Cardiac muscle cell (in vitro differentiated cells and primary cell): ENCODE results near the genes NANS and COL15A1.

GRCh38 chr9:98037447-98037817, 19.1 kb upstream of the NANS start:
- RAMPAGE, long total RNA = no peak
- RRBS = no CpG with 5 or more reads among the region's 1 CpG

DNA sequence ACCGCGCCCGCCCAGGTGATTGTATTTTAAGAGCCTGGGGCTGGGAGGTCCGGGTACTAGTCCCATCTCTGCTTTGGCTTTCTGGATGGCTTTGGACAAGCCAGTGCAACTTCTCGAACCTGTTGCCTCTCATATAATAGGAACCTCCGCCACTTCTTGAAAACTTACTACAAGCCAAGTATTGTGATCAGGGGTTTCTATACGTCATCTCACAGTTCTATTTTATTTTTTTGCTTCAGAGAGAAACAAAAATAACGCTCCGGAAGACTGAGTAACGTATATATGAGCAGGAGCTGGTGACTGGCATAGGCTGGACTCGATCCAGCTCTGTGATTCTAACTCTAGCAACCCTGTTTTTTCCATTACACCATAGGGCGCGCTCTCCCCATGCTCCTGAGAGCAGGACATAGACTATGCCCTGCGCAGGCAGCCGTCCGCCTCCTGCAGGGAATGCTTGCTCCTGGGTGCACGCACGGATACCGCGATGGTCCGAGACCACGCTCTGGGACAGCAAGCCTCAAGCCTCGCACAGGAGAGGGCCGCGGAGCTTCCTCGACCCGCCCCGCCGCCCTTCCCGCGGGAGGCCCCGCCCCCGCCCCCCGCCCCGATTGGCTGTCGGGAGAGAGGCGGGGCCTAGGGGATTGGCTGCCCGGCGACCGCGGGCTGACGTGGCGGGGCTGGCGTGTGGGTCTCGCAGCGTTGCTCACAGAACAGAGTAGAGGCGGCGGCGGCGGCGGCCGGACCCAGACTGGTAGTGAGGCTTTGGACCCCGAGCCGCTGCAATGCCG, at the start of gene NANS:
TSS of gene NANS (plus strand) at position 706 of the 788 bp plus-strand sequence.
- RAMPAGE, long total RNA = start-site peak on the plus strand centred at position 704 of the sequence, 86 bp wide, 1,822 and 521 reads in 2 replicates
- RRBS = under 1% methylated on average over 16 of the region's 55 CpGs

DNA sequence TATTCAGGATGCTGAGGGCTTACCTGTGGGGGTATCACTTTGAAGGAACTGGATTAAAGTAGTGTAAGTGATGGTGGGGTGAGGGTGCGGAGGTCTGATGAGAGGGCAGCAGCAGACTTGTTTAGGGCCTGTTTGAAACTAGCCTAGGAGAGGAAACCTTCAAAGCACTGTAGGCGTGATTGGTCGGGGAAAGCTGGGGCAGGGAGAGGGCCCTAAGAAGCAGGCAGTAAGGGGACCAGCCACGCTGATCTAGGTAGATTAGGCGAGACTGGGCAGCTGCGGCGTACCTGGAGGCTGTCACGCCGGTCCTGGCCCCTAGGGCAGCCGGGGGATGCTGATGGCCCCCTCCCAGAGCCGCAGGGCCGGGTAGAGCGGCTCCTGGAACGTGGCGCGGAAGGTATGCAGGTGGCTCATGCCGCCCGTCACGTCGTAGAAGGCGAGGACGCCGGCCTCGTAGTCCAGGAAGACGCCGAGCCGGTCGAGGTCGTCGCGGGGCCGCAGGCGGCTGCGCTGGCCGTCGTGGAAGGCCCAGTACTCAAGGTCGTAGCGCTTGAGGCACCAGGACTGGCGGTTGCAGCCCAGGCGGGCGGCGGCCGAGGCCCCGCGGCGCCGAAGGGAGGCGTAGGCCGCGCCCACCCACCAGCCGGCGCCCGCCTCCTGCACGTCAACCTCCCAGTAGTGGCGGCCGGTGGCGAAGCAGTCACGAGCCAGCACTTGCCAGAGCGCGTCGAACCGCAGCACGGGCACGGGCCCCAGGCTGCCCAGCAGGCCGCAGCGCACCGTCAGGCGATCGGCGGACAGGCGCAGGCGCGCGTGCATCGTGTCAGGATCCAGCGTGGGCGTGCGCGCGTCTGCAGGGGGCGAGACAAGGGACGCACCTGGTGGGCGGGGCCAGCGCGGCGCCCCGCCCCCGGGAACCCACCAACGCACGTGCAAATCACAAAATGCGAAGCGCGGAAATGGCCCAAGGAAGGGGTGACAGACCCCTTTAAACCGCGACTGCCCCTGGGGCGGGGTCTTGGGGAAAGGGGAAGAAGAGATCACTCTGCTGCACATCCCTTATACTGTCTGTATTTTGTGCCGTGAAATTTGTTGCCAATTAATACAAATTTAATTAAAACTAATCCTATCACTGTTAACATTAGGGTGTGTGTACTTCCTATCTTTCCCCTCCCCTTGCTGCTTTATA, 31.0 kb downstream of the NANS start:
- RAMPAGE, long total RNA = no peak
- RRBS = 19% methylated on average over 19 of the region's 97 CpGs

DNA sequence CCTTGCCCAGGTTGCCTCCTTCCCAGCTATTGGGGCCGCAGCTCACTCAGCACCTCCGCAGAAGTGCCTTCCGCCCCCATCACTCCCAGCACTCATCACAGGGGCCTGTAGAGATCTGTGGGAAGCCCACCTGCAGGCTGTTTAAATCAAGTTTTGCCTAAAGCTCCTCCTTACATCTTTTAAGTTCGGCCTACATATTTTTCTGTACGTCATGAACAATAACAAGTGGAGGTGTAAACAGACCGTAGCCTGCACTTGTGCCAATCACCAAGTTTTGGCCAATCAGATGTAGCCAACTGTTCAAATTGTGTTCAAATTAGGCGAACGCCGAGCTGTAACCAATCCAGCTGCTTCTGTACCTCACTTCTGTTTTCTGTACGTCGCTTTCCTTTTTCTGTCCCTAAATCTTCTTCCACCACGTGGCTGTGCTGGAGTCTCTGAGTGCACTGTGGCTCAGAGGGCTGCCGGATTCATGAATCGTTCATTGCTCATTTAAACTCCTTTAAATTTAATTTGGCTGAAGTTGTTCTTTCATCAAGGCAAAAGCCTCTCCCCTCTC, 26.5 kb downstream of the TRIM14 start:
- RAMPAGE, long total RNA = no peak
- RRBS = no CpG with 5 or more reads among the region's 14 CpGs

GRCh38 chr9:98172523-98173285, 19.7 kb downstream of the CORO2A start:
- RAMPAGE, long total RNA = no peak
- RRBS = no CpG with 5 or more reads among the region's 14 CpGs

- RAMPAGE, long total RNA = no peak
- RRBS = 83% methylated on average over 2 of the region's 2 CpGs
Measured at GRCh38 chr9:98217298-98217761, 24.9 kb upstream of the CORO2A start.

GRCh38 chr9:98940111-98940409, 3.6 kb upstream of the COL15A1 start:
- RAMPAGE, long total RNA = no peak
- RRBS = no CpG with 5 or more reads among the region's 2 CpGs

DNA sequence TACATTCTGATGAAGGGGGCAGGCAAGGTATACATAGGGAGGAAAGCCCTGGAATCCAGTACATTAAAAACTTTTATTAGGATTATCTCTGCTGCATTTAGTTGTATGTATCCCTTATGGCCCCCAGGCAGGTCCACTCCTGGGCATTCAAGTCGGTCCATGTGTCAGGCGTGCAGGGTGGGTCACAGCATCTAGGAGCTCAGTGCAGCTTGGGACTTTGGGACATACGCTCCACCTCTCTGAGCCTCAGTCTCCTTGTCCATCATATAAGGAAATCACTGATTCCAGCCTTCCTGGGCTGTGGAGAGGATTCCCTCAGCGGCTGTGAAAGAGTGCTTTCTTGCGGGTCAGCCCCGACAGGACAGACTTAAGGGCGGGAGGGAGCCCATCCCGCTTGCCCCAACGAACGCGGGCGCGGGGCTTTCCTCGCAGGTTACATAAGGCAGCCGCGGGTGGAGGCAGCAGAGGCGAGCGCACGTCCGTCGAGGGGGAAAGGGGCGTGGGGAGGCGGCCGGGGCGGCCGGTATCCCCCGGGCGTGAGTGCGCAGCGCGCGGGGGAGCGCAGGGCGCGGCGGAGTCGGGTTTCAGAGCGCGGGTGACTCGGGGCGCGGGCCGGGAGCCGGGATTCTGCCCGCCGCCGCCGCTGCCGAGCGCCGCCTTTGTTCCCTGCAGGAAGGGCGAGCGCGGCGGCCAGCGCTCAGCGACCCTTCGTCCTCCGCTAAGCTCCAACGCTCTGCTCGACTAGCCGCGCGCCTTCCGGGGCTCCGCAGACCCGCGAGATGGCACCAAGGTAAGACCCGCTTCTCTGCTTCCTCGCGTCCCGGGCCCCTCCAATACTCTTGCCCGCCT, at the start of gene COL15A1:
TSS of gene COL15A1 (plus strand) at position 625 of the 849 bp plus-strand sequence.
- RAMPAGE, long total RNA = no peak
- RRBS = 1% methylated on average over 21 of the region's 73 CpGs

- RAMPAGE, long total RNA = no peak
- RRBS = 40% methylated on average over 1 of the region's 10 CpGs
Measured at GRCh38 chr9:98973453-98974093, 29.9 kb downstream of the COL15A1 start.

GRCh38 chr9:99019704-99020268, 76.1 kb downstream of the COL15A1 start:
- RAMPAGE, long total RNA = no peak
- RRBS = no CpG with 5 or more reads among the region's 2 CpGs

DNA sequence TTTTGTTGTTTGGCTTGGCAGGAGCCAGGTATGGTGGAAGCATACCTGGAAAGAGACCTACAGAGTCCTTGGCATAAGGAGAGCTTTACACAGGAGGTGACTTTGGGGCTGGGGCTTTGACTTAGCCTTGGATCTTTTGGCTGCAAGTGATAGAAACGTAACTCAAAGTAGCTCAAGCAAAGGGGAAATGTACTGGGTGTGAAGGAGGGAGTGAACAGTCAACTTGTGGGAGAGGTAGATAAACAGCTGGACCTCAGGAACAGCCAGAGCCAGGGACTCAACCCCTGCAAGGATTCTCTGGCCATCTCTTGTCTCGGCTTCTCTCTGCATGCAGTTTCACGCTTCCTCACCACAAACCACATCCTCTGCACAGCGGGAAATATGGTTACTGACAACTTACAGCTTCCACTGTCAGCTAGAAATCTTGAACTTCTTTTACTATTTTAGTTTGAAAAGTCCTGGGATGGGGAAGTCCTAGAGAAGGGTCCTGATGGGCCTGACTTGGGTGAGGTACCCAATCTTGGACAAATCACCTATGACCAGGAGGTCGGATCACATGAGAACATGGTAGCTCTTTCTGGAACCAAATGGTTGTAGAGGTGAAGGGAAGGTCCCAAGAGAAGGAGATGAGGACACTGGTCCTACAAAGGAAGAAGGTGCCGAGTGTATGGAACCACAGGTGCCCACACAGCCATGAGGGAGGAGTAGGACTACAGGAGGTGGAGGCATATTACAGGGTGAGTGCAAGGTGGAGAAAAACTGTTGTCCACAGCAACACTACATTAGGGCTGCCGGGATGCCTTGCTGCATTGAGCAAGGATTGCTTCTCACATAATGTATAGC, 46.9 kb upstream of the TGFBR1 start:
- RAMPAGE, long total RNA = no peak
- RRBS = no CpG with 5 or more reads among the region's 7 CpGs

DNA sequence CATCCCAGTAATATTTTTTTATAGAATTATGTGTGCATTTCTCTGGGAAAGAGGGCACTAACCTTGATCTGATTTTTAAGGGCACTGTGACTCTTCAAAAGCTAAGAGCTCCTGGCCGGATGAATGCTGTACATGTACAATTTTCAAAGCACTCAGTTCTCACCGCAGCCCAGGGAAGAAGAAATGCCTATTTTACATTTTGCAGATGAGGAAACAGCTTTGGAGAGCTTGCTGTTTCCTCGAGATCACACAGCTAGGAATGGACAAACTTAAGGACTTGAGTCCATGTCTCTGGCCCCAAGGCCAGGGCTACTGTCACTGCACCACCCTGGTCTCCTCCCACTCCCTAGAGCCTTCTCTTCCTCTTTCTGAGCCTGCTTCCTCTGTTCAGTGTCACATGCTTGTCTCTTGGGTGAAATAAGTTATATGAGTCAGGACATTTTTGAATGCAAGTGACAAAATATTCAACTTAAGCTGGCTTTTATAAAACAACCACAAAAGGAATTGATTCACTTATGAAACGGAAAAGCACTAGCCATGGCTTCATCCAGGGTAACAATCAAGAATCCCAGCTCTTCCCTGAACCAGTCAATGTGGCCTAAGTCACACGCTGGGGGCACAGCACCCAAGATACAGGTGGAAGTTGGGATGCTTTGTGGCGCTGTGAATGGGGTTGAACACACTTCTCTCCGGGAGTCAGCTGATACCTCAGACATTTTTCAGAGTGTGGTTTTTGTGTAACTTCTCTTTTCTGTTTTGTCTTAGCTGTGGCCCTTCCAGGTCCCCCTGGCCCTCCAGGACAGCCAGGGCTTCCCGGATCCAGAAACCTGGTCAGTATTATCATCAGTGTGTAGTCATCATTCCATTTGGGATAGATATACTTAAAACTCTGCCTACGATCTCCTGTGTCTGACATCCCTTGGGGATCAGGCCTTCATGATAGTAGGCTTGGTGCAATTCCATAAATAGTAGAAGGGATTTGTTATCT, 45.5 kb upstream of the TGFBR1 start:
- RAMPAGE, long total RNA = no peak
- RRBS = no CpG with 5 or more reads among the region's 9 CpGs

DNA sequence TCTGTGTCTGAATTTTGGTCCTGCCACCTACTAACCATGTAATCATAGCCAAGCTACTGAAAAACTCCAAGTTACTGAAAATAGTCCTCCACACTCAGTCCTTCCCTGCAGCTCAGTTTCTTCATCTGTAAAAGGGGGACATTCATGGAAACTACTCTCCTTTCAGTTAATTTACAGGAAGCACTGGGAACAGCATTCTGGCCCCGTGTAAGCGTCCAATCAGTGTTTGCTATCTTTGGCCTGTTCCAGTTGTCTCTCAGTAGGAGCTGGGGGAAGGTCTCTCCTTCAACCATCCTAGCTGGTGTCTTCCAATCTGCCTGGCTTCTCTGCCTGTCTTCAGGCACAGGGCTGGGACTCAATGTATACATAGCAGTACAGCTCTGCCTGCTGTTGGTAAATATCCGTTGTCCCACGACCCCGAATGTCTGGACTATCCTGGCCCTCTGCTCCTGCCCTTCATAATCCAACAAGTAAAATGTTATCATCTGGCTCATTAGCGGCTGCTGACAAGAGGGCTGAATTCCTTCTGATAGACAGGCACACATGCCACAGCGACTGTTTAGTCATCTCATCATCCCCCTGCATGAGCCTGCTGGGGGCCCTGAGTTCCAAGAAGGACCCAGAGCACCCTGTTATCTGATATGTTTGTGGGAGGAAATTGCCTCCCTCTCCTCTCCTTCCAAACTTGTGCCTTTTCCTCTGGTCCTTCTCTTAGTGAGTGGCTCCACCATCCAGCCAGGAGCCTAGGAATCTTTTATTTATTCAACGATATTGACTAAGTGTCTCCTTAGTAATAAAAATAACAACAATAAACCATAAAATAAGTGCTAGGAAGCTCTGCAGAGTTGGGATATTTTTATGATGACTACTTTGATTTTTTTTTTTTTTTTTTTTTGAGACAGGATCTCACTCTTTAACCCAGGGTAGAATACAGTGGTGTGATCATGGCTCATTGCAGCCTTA, 29.6 kb upstream of the TGFBR1 start:
- RAMPAGE, long total RNA = no peak
- RRBS = no CpG with 5 or more reads among the region's 8 CpGs

GRCh38 chr9:99105768-99106268, 905 bp downstream of the TGFBR1 start:
- RAMPAGE, long total RNA = no peak
- RRBS = under 1% methylated on average over 10 of the region's 30 CpGs

GRCh38 chr9:99121534-99122167, 16.7 kb downstream of the TGFBR1 start:
- RAMPAGE, long total RNA = no peak
- RRBS = no CpG with 5 or more reads among the region's 2 CpGs

DNA sequence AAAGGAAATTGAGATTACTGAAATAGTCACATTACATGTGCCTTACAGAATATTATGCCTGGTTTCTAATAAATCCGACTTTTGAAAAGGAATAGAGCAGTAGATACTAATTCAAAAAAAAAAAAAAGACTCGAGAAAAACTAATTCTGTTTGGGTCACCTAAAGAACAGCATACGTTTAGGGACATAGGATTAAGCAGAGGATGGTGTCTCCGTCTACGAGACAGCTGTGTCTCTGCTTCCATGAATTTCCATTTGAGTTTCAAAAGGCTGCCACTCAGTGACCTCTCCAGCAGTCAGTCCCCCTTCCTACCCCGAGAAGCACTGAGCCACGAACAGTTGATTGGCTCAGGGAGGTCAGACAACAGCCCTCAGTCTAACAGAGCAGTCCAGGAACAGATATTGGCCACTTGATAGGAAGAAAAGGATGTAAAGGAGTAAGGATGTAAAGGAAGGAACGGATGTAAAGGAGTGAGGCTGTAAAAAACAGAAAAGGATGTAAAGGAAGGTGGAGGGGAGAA, 3.3 kb upstream of the NR4A3 start:
- RAMPAGE, long total RNA = no peak
- RRBS = no CpG with 5 or more reads among the region's 8 CpGs

GRCh38 chr9:99821175-99821408, 593 bp upstream of the NR4A3 start:
- RAMPAGE, long total RNA = no peak
- RRBS = 2% methylated on average over 10 of the region's 10 CpGs

DNA sequence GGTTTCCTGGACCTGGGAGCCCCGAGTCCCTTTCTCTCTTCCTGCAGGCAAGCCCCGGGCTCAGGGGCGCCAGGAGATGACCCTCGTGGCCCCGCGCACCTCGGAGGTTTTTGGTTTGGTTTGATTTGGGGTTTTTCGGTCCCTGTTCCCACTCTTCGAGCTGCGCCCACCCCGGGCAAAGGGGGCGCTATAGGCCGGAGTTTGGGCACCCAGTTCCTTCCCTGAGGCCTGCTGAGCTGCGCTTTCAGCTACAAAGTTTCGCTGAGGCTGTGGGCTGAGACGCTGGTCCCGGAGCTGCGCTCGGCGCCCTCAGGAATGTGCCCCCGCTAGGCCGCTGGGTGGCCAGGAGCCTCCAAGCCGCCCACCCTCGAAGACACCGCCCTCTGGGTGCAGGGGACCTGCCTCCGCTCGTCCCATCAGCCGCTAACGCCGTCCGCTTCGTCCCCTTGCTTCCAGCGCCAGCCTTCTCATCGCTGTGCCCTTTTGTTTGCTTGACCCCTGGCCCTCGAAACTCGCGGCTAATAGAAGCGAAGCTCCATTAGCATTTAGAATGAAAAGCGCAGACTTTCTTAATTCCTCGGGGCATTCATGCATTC, 3.0 kb downstream of the NR4A3 start:
- RAMPAGE, long total RNA = no peak
- RRBS = 3% methylated on average over 10 of the region's 40 CpGs

DNA sequence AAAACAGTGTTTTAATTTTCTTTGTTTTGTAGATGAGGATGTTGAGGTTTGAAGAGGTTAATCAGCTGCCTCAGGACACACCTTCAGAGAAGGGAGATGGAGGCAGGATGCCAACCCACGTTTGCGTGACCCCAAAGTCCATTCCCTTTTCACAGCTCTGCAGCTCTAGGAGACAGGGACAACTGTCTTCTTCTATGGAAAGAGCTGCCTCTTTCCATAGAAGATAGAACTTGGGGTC, 7.7 kb downstream of the NR4A3 start:
- RAMPAGE, long total RNA = no peak
- RRBS = no CpG with 5 or more reads among the region's 2 CpGs

DNA sequence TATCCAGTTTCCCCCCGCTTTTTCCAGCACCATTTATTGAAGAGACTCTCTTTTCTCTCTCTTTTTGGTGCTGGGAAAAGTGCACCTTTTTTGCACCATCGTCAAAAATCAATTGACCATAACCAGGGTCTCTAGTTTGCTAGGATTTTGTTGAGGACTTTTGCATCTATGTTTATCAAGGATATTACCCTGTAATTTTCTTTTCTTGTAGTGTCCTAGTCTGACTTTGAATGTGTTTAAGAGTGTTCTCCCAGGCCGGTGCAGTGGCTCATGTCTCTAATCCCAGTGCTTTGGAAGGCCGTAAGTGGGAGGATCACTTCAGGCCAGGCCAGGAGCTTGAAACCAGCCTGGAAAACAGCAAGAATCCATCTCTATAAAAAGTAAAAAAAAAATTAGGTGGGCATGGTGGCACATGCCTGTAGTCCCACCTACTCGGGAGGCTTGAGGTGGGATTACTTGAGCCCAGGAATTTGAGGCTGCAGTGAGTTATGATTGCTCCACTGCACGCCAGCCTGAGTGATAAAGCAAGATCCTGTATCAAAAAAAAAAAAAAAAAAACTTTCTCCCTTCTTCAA, 93.5 kb downstream of the STX17 start:
- RAMPAGE, long total RNA = no peak
- RRBS = no CpG with 5 or more reads among the region's 6 CpGs